GM23248 (cell line): Measurements from ENCODE around the genes EIF1AX and SMPX.

GRCh38 chrX:16726343-16726675 lies 6.9 kb downstream of the SYAP1 start:
- RAMPAGE, long total RNA, result no peak

DNA sequence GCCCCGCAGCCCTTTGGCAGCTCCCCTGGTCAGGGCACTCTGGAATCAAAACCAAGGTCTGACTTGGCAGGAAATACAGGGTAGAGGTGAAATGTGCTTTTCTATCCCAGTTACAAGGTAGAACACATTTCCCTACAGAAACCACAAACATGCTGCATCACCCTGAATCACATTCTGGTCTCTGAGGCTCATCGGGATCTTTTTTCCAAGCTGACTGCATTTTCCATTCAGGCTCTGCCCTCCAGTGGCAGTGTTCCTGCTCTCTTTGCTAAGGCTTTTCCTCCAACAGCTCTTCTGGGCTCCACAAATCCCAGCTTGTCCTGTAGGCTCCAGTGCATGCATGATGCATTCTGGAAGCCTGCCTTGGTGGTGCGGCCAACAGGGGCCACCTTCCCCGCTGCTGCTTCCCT lies 24.5 kb downstream of the SYAP1 start:
- RAMPAGE, long total RNA, result no peak

DNA sequence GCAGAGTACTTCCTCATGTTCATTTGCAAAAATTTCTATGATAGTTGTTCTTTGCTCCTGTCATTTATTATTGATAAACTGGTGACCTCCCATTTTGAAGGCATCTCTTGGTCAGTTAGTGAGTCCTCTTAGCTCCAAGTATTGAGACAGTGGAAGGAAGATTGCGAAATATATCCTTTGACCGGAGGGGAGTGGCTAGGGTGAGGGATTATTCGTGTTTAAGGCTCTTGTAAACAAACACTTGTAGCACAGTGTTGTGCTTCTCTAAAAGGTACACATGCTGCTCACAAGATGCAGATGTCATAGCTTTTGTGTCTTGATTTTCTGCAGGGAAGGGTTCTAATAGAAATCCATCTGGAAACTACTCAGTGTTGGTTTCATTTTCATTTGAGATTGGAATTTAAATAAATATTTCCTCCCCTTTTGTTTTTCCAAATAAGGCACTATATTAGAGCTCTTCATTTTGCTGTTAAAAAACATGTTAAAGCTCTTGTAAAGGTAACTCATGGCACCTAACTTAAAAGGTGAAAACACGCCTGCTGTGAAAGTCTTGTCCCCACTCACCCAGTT lies 21.8 kb downstream of the TXLNG start:
- RAMPAGE, long total RNA, result no peak

DNA sequence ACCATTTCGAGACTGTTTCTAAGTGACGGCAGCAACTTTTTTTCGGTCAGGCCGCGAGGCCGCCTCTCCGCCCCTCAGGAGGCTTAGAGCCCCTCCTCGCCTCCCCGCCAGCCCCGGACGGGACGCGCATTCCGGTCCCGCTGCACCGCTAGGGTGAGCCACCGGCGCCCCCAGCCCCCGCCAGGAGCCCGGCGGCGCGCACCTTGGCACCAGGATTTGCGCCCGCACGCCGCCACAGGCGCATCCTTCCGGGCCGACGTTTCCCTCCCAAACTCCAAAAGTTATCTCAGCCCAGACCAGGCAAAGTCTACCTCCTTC lies 648 bp downstream of the SCML2 start:
- RAMPAGE, long total RNA, result no peak

DNA sequence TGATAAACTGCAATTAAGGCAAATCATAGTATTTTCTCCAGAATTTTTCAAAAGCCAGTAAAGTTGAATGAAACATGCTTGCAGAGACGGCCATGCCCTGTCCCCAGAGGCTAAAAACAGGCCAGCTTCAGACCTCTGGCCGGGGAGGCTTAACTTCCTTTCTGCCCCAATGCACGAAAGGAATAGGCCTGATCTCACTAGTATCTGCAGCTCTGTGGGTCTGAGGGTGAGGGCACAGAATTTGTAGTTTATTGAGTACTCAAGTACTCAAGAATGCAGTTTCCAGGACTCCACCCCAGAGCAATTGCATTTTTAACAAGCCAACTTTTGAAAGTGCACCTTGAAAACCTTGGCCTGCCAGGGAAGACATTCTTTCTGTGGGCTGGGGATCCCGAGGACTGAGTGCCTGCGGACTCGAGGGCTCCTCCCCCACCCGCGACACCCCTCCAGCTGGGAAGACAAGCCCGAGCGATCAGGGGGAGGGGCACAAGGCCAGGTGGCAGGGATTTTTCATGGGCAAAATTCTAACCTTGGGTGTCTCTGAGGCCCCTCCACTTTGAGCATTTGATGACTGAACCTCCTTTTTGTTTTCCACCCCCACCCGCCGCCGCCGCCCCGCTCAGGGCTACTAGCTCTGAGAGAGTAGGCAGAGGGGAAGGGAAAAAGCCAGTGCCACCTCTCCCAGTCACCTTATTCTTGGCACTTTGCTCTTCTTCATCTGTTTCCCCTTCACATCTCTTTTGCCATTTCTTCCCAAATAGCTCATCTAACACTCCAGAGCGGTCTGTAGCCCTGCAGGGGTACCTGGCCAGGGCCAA lies 22.3 kb downstream of the RS1 start:
- RAMPAGE, long total RNA, result no peak

- RAMPAGE, long total RNA, result no peak
Measured at GRCh38 chrX:18650360-18650695, 21.6 kb downstream of the RS1 start.

- RAMPAGE, long total RNA, result no peak
Measured at GRCh38 chrX:19545855-19546208, 30.5 kb upstream of the MAP3K15 start.

DNA sequence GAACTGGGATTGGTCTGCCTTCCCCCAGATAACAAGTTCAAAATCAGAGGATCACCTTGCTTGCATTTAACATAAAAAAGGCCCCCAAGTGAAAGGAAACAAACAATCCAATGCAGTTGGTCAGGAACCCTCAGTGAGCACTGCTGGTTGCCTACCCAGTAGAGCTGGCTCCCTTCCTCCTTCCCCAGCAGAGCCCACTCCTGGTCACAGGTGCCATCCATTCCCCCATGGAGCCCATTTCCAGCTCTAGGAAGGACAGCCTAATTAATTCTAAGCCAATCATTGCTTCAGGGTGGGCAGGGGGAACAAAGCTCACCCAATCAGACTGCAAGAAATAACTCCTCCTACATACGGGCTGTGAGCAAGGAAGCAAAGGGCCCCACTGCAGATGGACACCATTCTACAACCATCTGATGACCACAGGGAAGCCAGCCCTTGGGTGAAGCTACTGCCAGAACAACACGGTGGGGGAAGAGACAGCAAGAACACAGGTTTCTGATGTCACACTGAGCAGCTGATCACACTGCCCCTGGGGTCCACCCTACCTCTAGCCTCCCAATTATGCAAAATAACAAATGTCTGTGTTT lies 86.5 kb downstream of the SH3KBP1 start:
- RAMPAGE, long total RNA, result no peak

- RAMPAGE, long total RNA, result no peak
Measured at GRCh38 chrX:19840811-19841412, 46.5 kb downstream of the SH3KBP1 start.

- RAMPAGE, long total RNA, result no peak
Measured at GRCh38 chrX:19944853-19945579, 45.8 kb downstream of the BCLAF3 start.

DNA sequence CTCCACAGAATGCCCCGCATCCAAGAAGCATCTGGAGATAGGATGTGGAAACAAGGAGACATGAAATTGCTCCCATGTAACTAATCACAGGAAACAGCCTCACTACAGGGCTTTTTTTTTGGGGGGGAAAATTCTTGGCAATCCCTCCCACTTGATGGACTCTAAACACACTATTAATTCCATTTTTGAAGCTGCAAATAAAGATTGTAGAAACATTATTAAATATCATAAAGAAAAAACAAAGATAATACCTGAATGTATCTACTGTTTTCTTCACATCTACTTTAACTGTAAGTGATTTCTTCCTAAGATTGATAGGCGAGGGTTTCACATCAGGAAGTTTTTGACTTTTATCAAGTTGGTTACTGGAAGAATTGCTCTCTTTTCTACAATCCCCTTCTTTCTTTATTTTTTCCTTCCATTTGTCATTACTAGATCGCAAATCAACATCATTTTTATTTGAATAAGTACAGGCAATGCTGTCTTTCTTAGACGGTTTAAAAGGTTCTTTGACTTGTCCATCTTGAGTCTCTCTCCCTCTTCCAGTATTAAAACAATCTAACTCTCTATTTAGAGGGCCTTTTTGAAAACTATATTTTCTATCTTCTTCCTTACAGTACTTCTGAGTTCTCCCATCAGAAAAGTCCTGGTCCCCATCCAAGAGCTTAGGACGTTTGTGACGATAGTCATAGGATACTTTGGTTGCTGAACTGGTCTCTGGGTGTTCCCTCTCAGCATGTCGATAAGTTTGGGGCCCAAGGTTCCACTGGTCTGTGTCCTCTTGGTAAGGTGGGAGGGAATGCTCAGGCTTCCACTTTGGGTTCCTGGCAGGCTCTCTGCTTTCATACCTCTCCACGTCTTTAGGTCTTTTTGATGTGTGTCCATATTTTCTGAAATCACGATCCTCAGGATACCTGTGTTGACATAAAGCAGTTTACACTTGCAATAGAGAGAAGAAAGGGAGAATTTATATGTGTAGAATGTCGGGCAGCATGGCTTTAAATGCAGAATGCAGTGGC lies 25.8 kb downstream of the BCLAF3 start:
- RAMPAGE, long total RNA, result no peak

GRCh38 chrX:20141591-20142275 lies at the start of gene EIF1AX:
EIF1AX (minus strand) TSS chrX:20141838.
- RAMPAGE, long total RNA, result start-site peak on the minus strand at chrX:20141795-20141825, 333 and 100 reads in 2 replicates

DNA sequence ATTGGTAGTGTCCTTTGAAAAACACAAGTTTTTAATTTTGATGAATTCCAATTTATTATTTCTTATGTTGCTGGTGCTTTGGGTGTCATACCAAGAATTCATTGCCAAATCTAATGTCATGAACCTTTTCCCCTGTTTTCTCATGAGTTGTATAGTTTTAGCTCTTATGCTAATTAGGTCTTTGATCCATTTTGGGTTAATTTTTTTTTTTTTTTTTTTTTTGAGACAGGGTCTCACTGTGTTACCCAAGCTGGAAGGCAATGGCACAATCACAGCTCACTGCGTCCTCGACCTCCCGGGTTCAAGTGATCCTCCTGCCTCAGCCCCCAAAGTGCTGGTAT lies 10.8 kb upstream of the KLHL34 start:
- RAMPAGE, long total RNA, result no peak

- RAMPAGE, long total RNA, result no peak
Measured at GRCh38 chrX:21757022-21757658, 776 bp downstream of the SMPX start.

DNA sequence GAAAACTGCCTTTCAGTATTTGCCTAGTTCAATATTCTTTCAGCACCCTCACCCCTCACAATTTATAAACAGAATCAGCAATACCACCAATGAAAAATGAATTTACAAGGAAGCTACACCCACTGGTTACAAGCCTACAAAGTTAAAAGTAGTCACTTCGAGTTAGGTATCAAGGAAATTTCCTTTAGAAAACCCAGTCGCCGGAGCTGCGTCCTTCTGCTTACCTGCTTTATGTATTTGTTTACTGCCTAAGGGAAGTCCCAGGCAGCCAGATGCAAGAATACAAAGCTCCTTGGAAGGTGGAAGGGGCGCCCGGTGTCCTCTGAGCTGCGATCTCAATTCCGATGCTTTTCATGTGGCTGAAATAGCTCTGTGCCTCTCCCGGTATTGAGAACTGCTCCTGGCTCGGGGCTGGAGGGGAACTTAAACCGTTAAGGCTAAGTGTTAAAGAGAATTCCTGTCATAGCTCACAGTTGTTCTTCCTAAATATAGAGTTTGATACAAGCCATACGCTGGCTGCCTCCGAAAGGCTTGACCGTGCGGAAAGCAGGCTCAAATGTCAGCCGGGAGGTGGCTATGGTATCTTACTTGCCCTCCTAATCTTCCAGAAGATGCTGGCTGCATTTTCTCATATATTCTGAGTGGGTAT lies at the start of gene SMPX:
Gene SMPX (minus strand): TSS at position 399 of the 649 bp plus-strand sequence.
- RAMPAGE, long total RNA, result no peak

- RAMPAGE, long total RNA, result no peak
Measured at GRCh38 chrX:21932675-21933032, 7.9 kb upstream of the SMS start.

DNA sequence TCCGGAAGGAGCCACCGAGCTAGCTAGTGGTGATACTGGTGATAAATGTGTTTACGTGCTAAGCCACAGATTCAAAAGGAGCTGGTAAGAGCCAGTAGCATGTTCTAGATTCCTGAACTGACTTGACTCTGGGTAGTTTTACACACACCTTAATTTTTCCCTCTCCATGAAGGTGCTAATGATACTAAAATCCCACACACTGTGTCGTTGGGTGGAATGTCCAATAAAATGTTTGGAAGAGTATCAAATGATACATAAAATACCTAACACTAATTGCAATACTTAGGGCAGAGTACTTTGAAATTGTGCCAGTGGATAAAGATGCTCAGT lies 8.5 kb downstream of the SMS start:
- RAMPAGE, long total RNA, result no peak

GRCh38 chrX:22147285-22147598 lies 115.1 kb downstream of the PHEX start:
- RAMPAGE, long total RNA, result no peak

DNA sequence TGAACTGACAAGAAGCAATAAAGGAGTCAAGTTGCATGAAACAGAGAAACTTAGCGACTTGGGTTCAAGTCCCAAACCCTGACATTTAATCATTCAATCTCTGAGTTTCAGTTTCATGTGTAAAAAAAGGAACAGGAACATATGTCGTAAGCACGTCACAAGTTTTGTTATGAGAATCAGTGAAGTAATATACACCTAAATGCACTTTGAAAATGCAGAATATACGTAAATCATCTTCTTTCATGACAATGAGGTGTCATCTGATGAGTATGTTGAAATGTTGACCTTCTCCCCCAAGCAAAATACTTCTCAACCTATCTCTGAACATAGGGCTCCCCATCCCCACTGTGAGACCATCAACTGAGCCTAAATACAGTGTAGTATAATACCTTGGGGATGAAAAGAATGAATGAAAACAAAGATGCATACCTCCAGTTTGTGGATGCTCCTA lies 10.3 kb downstream of the ACOT9 start:
- RAMPAGE, long total RNA, result no peak

- RAMPAGE, long total RNA, result no peak
Measured at GRCh38 chrX:23745769-23746269, 2.7 kb upstream of the ACOT9 start.